PC-3 (cell line): Measurements from ENCODE around the gene EN2.

DNA sequence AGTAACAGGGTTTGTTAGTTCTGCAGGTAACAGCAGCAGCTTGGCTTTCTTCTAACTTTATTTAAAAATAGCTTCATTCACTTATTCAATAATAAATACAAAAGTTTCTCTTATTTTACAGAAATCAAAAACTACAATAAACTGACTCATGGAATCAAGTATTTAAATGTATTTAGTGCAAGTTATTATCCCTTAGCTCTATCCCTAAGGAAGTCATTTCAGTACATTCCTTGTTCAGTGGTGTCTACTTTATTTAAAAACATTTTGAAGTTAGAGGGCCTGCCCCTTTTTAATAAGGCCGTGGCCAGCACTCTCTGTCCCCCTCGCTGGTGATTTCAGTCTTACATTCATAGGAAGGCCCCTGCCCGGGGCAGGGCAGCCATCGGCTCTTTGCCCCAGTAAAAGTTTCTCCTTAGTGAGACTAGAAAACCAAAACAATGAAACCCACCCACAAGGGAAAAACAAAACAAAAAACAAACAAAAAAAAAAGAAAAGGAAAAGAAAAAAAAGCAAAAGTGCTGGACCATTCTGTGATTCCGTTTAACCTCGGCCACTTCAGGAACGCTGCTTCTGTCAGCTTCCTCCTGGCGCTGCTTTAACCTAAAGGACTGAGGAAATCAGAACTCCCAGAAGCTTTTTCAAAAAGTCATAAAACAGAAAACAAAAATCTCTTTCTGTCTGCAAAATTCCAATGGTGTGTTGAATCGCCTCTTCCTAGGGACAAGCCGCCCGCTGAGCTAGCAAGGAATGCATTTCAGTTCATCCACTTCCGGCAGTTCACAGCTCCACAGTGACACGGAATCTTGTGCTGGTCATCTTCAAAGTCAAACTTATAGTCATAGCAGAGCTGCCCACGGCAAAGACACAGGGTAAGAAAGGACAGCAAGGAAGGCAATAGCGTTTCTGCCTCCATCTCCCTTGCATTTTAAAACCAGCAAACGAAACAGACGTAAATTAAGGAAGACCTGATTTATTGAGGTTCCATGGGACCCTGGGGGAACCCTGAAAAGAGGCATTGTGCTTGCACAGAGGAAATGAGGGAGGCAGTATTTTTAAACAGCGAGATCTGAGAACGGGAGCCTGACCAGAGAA lies 111.0 kb downstream of the GALNT11 start:
- RAMPAGE, long total RNA = no peak

DNA sequence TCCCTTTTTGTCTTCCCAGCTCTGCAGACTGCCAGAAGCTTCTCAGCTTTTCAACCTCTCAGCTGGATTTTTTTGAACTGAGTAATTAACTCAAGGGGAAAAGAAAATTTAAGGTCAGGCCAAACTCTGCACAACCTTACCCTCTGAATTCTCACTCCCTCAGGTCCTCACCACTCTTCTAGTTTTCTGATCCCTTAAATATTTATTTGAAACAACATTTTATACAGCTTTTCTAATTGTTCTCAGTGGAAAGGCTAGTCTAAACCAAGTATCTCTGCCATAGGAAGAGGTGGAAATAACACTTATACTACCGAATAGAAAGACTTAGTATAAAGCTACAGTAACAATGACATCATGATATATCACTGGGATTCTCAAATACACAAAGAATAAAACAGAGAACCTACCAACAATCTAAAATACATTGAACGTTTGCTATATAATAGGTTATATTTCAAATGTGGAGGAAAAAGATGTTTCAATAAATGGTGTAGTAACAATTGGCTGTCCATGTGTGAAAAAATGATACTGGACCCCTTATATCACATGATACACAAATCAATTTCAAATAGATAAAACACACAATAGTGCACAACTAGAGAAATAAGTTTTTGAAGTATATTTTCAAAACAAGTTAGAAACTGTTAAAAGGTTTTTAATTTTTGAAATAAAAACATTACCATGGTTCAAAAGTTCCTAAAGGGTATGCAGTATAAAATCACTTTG lies 142.9 kb downstream of the KMT2C start:
- RAMPAGE, long total RNA = no peak

GRCh38 chr7:152459753-152460304 lies 24.0 kb upstream of the KMT2C start:
- RAMPAGE, long total RNA = no peak

GRCh38 chr7:152462938-152463519 lies 27.2 kb upstream of the KMT2C start:
- RAMPAGE, long total RNA = no peak

- RAMPAGE, long total RNA = no peak
Observed at GRCh38 chr7:152463520-152463892, 27.7 kb upstream of the KMT2C start.

GRCh38 chr7:152990147-152990349 lies 230.5 kb downstream of the ACTR3B start:
- RAMPAGE, long total RNA = no peak

DNA sequence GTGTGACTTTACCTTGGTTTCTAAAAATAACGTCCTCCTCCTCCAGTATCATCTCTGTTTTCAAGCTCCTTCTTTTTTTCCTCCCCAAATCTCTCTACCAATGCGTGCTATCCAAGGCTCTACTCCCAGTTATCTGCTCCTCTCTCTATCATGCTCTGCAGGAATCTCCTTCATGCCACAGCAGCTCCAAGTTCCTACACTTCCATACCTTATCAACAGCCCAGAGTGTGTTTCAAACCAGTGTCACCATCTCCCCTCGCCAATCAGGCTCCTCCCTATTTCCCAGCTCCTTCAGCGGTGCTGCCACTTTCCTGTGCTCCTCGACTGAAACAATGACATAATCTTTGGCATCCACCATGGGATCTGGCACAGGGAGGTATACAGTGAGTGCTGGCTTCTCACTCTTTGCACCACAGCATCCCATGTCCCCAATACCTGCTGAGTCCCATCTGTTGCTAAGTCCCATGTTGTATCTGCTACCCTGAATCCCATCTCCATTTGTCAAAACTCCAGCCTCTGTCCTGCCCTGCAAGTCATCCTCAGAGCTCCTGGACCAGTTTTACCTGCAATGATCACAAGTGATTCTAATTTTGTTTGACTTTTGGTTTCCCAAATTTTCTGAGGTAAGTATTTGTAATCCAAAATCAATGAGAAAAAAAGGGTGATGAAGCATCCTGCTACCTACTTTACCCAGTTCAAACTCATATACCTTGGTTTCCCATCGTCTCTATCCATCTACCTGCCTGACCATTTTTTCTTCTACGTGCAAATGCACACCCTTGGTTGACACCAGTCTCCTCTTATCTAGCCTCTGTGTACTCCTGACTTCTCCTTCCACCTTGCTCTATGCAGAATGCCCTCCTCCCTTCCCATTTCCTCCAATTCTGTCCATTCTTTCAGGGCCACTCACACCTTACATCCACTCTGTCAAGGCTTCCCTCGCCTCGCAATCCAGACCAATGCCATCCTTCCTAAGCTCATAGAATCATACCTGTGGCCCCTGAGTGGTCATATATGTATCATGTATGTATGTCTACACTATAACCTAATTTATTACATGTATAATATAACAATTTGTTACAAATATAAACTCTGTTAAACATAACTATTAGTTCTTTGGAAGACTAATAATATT lies 15.2 kb downstream of the PAXIP1 start:
- RAMPAGE, long total RNA = no peak

- RAMPAGE, long total RNA = no peak
Observed at GRCh38 chr7:155070448-155070795, 298 bp downstream of the HTR5A start.

- RAMPAGE, long total RNA = no peak
Observed at GRCh38 chr7:155224197-155224848, 73.4 kb upstream of the INSIG1 start.

GRCh38 chr7:155230102-155230750 lies 67.5 kb upstream of the INSIG1 start:
- RAMPAGE, long total RNA = no peak

DNA sequence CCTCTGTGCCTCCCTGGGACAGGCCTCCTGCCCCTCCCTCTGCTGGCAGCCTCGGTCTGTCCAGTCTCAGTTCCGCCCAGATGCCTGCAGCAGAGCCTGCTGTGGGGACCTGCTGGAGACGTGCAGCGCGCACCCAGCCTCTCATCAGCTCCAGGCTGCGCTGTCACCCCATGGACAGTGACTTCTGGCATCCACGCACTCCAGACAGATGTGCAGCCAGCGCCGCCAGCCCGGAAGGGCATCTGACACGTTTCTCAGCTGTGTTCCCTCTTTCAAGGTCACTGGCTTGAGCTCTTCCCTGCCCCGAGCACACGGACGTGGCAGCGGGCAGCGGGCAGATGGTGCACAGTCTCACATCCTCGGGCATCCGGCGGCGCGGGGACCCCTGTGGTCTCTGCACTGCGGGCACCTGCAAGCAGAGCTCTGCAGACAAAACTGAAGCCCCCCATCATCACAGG lies 60.7 kb downstream of the INSIG1 start:
- RAMPAGE, long total RNA = no peak

- RAMPAGE, long total RNA = no peak
Observed at GRCh38 chr7:155457237-155458379, at the start of gene EN2. Gene EN2 (plus strand): TSS chr7:155458129.

- RAMPAGE, long total RNA = no peak
Observed at GRCh38 chr7:155467532-155468243, 9.8 kb downstream of the EN2 start.

DNA sequence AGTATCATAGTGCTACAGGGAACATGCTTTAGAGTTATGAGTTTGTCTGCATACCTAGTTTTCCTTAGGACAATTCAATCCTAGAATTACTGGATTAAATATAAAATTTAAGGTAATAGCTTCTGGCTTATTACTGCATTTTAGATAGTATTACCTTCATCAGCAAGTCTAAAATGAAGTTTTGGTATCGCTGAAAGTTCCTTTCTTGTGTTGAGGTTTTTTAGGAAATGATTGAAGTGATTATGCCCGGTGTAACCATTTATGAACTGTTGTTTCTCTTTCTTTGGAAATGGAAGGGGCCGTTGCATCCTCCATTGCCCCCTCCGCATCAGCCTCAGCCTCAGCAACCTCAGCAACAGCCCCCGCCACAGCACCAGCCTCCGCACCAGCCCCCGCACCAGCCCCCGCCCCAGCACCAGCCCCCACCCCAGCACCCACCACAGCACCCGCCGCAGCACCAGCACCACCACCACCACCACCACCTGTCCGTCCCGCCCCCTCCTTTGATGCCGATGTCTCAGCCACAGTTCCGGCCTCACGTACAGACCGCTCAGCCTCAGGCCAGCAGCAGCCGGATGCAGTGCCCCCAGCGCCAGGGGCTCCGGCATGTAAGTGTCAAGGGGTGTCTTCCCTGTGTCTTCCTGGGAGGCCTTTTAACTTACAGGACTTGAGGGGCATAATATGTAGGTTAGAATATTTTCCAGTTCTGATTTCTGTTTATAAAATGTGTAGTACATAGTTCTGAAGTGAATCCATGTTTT lies 72.7 kb downstream of the SHH start:
- RAMPAGE, long total RNA = no peak

DNA sequence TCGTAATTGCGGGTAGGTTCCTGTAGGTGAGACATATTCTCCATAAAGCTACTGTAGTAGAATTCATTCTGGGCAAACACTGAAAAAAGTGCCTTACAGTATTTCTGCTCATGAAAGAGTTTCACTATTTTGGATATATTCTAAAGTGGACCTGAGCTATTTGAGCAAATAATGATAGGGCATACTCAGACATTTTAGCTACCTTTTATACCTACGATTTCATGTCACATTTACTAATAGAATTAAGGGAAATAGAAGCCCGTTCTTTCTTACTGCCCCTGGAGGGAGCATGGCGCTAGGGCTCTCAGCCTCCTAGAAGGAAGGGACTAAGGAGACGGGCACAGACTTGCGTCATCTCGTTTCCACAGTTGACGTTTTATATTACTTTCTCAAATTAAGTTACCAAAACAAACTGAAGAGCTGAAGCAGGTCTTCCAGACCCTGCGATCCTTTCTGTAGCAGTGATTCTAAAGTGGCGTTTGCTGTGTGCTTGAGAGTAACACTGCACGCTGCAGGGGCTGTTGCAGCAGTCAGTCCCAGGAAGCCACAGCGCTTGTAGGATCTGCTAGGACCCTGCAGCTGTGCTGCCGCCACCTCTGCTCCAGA lies 36.1 kb downstream of the SHH start:
- RAMPAGE, long total RNA = no peak

- RAMPAGE, long total RNA = no peak
Observed at GRCh38 chr7:155809355-155809596, 3.0 kb downstream of the SHH start.

GRCh38 chr7:156055062-156055434 lies 242.8 kb upstream of the SHH start:
- RAMPAGE, long total RNA = no peak

- RAMPAGE, long total RNA = no peak
Observed at GRCh38 chr7:156368052-156368499, 272.5 kb upstream of the RNF32 start.

GRCh38 chr7:156527451-156527940 lies 113.1 kb upstream of the RNF32 start:
- RAMPAGE, long total RNA = no peak

DNA sequence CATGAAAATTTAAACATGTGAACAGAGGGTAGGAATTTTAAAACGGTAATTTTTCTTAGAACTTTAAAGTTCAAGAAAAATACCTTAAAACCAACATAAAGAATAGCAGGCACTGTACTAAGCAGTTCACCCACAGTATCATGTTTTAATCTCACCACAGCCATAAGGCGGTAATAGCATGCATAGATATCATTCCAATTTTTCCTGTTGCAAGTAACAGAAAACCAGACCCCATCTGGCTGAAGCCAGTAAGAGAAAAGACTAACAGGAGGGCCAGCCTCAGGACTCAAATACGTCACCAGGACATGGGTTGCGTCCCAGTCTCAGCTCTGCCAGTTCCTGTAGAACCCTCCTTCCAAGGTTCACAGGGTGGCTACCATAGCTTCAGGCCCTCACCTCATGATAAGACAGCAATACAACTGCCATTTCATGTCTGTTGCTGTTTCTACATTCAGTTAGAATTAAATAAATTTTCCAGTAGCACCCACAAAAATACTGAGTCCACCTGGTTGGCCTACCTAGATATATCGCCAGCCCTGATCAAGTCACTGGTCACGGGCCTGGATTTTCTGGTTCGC lies 2.1 kb upstream of the RNF32 start:
- RAMPAGE, long total RNA = no peak